Amniotic epithelial cell (primary cell): ENCODE measurements around the gene CACNA1B.

GRCh38 chr9:137390470-137391175 is 32.3 kb downstream of the EXD3 start:
- RRBS = 60% methylated on average over 6 of the region's 24 CpGs

GRCh38 chr9:137391304-137391852 is 31.6 kb downstream of the EXD3 start:
- RRBS = 34% methylated on average over 13 of the region's 32 CpGs

- RRBS = no CpG with 5 or more reads among the region's 23 CpGs
These were observed 4.8 kb upstream of the ENTPD8 start for GRCh38 chr9:137445744-137446528.

GRCh38 chr9:137448711-137449597 is 7.8 kb upstream of the ENTPD8 start:
- RRBS = 85% methylated on average over 16 of the region's 47 CpGs

GRCh38 chr9:137449709-137450547 is 8.8 kb upstream of the ENTPD8 start:
- RRBS = no CpG with 5 or more reads among the region's 22 CpGs

GRCh38 chr9:137450597-137451194 is 8.4 kb downstream of the NSMF start:
- RRBS = no CpG with 5 or more reads among the region's 21 CpGs

DNA sequence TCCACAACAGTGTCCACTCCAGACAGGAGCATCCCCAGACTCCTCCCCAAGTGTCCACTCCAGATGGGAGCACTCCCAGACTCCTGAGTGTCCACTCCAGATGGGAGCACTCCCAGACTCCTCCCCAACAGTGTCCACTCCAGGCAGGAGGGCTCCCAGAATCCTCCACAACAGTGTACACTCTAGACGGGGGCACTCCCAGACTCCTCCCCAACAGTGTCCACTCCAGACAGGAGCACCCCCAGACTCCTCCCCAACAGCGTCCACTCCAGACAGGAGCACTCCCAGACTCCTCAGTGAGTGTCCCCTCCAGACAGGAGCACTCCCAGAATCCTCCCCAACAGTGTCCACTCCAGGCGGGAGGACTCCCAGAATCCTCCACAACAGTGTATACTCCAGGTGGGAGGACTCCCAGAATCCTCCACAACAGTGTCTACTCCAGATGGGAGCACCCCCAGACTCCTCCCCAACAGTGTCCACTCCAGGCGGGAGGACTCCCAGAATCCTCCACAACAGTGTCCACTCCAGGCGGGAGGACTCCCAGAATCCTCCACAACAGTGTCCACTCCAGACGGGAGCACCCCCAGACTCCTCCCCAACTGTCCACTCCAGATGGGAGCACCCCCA is 16.5 kb downstream of the PNPLA7 start:
- RRBS = no CpG with 5 or more reads among the region's 6 CpGs

GRCh38 chr9:137544286-137544631 is 5.9 kb downstream of the PNPLA7 start:
- RRBS = no CpG with 5 or more reads among the region's 7 CpGs

GRCh38 chr9:137580183-137580741 is 1.5 kb upstream of the DPH7 start:
- RRBS = no CpG with 5 or more reads among the region's 18 CpGs

DNA sequence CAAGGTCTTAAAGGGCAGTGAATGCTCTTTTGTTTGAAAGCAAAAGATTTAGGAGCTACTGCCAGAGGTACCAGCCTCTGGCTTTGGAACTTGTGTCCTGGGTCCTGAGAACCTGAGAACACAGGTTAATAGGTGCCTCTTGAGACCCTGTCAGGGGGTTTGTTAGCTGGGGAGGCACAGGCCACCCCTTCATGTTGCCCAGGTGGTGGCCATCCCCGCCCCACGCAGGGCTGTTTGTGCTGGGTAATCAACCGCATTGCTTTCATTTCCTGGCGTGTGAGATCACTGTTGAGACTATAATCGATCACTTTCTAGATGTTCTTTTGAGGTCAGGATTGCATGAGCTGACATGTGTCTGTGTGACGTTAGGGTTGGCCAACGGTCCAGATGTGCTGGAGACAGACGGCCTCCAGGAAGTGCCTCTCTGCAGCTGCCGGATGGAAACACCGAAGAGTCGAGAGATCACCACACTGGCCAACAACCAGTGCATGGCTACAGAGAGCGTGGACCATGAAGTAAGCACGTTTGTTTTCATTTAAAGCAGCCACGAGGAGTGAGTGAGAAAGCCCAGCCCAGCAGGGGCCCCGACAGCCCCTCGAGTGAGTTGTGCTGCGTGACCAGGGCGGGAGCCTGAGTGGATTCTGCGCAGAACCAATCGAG is 115.1 kb upstream of the CACNA1B start:
- RRBS = no CpG with 5 or more reads among the region's 20 CpGs

DNA sequence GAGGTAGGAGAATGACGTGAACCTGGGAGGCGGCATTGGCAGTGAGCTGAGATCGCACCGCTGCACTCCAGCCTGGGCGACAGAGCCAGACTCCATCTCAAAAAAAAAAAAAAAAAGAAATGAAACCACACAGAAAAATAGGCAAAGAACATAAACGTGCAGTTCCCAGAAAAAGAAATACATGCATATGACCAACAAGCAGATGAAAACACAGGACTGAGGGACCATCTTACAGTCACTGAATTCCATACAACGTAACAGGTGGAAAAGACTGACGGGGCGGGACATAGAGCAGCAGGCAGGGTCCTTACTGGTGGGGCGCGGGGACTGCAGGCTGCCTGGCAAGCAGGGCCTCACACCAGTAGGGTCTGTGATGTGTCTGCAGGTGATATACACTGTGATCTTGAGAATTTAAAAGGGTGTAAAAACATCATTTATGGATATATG is 81.0 kb upstream of the CACNA1B start:
- RRBS = no CpG with 5 or more reads among the region's 11 CpGs

DNA sequence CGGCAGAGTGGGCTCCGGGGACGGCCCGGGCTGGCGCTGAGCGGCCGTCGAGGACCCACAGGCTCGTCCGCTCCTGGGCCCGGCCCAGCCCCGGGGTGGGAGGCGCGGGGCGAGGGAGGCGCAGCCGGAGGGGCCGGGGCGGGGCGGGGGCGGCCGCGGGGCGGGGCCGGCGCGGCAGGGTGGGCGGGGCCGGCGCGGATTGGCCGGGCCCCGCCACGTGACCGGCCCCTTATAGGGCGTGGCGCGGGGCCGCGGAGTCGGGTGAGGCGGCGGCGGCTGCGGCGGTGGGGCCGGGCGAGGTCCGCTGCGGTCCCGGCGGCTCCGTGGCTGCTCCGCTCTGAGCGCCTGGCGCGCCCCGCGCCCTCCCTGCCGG is at the start of gene CACNA1B:
CACNA1B (plus strand) TSS at position 260 of the 373 bp plus-strand sequence.
- RRBS = 6% methylated on average over 32 of the region's 60 CpGs

DNA sequence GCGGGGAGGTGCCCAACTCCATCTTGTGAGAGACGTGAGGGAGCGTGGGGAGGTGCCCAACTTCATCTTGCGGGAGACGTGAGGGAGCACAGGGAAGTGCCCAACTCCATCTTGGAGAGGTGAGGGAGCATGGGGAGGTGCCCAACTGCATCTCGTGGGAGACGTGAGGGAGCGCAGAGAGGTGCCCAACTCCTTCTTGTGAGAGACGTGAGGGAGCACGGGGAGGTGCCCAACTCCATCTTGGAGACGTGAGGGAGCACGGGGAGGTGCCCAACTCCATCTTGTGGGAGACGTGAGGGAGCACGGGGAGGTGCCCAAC is 235.2 kb downstream of the CACNA1B start:
- RRBS = no CpG with 5 or more reads among the region's 14 CpGs

DNA sequence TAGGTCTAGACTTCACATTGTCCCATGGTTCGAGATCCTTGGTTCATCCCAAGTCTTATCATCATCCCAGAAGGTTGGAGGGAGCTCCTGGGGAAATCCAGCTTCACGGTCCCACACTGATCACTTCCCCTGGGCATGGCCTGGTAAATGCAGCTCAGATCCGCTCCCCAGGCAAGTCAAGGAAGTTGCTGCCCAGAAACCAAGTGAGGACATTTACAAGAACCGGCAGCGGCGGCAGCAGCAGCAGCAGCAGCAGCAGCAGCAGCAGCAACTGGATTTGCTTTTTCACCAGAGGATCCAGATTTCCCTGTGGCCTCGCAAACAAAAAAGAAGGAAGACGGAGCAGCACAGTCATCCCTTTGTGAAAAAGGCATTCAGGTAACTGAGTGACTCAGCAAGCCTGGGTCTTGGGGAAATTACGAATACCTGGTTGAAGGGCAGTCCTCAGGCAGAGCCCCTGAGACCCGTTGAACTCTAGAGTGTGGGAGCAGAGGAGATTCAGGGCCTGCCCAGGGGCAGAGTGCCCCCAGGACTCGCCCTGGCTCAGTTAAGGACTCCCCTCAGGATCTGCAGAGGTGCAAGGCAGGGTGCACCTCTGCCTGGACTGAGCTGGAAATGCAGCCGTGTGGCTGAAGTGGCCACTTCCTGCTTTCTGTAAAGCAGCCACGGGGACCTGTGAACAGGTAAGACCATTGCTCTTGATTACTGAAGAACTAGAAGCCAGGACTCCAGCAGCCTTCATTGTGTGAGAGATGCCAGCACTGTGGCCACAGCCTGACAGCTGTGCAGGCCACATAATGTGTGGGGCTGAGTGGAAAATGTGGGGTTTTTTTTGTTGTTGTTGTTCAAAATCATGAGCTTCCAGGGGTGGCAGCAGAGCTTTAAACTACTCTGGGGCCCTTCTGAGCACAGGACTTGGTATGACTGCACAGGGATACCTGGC is 339.5 kb downstream of the CACNA1B start:
- RRBS = no CpG with 5 or more reads among the region's 13 CpGs